ENCODE results near the genes MVB12B and ZNF79.

DNA sequence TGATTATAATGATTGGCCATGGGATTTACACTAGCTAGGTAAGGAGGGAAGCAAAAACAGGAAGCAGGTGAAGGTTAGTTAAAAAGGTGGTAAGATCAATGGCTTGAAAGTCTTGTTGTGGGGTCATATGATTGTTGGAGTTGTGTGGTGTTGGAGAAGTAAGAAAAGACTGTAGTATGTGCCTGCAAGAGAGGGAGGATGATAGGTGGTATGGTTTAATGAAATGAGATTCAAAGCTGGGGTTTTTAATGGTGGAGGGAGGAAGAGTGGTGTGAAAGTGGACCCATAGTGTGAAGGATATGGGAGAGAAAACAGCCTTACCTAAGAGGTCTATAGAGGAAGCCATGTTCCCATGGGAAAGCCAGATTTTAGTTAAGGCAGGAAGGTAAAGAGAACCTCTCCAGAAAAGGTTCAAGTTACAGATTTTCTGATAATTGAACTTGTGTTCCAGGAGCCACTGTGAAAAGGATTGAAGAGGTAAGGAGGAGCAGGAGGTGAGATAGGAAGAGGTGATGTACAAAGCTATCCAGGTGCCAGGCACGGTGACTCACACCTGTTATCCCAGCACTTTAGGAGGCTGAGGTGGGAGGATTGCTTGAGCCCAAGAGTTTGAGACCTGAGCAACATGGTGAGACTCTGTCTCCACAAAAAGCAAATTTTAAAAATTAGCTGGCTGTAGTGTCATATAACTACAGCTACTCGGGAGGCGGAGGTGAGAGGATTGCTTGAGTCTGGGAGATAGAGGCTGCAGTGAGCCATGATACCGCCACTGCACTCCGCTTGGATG, 30.0 kb downstream of the GAPVD1 start:
- RAMPAGE, total RNA = no peak

DNA sequence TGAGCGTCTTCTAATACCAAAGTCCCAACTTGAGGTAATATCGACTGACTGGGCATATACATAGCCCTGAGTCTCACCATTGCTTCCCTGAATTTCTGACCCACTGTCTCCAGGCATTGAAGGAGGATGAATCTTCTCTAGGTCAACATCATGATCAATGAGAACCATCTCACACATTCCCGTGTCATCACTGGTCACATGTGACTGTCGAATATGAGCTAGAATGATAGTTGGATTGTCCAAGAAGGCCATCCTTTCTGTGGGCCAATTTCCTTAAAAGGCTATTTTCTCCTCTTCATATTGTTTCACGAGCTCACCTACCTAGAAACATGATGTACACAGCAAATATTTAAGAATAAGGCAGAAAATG, 34.7 kb downstream of the MAPKAP1 start:
- RAMPAGE, total RNA = no peak

DNA sequence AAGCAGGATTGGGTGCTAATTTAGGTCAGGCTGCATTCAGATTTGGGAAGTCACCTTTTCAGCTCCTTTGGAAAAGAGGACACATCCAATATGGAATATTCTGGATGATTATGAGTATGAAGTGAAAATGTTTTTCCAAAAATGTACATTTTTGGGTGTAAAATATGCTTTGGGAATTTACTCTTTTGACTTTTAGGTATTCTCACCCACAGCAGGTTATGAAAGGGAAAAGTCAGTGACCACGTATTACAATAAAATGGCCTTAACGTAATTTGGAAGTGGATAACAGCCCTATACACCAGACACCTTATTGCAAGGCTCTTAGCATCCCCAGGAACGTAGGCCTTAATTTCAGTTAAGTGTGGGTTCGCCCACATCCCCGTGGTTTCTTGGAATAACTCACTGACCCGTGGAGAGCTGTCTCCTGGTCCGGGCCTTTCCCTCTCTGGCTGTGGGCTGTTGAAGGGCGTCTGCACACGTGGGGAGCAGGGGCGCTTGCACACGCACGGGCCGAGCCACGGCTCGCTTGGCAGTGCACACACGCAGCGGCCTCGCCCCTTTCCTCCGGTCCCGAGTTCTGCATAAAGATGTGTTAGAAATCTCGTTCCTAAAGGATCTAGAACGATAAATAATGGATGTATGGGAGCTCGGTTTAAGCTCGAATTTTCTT, 141.8 kb downstream of the PBX3 start:
- RAMPAGE, total RNA = no peak

GRCh38 chr9:125904644-125904956, 157.4 kb downstream of the PBX3 start:
- RAMPAGE, total RNA = no peak

- RAMPAGE, total RNA = no peak
These were observed 181.7 kb upstream of the MVB12B start for GRCh38 chr9:126144726-126145624.

GRCh38 chr9:126326432-126327502, at the start of gene MVB12B:
MVB12B (plus strand) TSS chr9:126326829.
- RAMPAGE, total RNA = no peak

GRCh38 chr9:126348198-126349400, 22.0 kb downstream of the MVB12B start:
- RAMPAGE, total RNA = no peak

DNA sequence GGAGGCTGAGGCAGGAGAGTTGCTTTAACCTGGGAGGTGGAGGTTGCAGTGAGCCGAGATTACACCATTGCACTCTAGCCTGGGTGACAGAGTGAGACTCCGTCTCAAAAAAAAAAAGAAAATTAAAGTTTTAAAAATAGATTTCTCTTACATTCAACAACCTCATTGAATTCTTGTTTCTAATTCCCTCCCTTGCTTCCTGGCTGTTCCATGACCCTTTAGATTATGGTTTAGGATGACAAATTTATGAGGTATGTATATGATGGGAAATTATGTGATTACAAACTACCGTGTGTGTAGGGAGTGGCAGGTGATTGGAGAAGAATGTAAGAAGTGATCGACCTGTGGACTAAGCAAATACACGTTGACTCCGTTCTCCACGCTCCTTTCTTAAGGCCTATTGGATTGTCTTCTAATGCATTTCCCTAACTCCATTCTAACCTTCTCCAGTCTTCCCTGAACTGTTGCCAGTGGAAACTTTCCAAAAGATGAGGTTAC, 36.5 kb downstream of the MVB12B start:
- RAMPAGE, total RNA = no peak

GRCh38 chr9:126722131-126722990, 82.5 kb upstream of the ZBTB43 start:
- RAMPAGE, total RNA = no peak

DNA sequence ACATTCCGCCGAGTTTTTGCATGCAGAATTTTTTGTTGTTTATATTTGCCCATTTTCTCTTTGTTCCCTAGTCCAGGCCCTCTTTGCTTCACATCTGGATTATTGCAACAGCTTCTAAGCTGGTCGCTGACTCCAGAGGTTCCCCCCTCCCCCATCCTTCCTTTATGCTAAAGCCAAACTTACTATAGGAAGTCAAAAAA, 1.2 kb downstream of the ZBTB34 start:
- RAMPAGE, total RNA = no peak

DNA sequence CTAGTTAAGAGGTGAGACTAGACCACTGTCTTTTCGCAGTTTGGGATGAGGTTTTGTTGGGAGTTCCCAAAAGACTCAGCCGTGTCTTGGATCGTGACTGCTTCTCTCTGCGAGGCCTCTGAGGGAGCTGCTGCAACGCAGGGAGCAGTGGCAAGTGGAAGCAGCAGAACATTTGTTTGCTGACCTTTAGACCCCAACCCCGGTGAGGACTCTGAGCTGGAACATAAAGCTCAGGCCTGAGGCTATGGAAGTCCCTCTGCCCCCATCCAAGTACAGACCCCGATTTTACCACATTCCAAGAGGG, 1.6 kb downstream of the RALGPS1 start:
- RAMPAGE, total RNA = no peak

- RAMPAGE, total RNA = no peak
These were observed 71.3 kb downstream of the RALGPS1 start for GRCh38 chr9:126985811-126986415.

- RAMPAGE, total RNA = no peak
These were observed 23.3 kb downstream of the ANGPTL2 start for GRCh38 chr9:127099147-127099549.

GRCh38 chr9:127141131-127141717, 18.8 kb upstream of the ANGPTL2 start:
- RAMPAGE, total RNA = no peak

DNA sequence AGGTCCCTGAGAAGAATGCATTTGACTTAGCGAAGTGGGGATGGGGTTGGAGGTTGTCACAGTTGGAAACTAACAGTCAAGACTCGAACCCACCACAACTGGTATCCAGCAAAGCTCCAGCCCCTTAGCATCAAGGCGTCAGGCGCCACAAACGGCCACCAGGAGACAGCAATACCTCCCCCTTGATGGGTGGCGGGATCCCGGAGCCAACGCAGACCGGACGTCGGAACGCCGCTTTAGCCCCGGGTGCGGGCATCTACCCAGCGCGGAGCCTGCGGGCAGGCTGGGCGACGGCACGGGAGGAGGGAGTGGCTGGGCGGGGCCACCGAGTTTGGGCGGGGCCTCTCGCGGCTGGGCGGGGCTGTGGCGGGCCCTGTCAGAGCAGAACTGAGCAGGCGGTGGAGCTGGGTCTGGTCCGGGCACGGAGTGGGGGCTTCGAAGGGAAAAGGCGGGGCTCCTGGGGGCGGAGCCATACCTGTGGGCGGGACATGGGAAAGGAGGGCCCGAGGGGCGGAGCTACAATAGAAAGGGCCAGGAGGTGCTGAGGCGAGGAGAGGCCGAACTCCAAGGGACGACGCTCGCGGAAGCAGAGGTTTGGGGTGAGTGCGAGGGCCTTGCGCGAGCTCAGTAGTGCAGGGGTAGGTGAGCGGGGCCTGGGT, 40.4 kb upstream of the GARNL3 start:
- RAMPAGE, total RNA = no peak

- RAMPAGE, total RNA = no peak
These were observed 38.3 kb upstream of the GARNL3 start for GRCh38 chr9:127226271-127226709.

DNA sequence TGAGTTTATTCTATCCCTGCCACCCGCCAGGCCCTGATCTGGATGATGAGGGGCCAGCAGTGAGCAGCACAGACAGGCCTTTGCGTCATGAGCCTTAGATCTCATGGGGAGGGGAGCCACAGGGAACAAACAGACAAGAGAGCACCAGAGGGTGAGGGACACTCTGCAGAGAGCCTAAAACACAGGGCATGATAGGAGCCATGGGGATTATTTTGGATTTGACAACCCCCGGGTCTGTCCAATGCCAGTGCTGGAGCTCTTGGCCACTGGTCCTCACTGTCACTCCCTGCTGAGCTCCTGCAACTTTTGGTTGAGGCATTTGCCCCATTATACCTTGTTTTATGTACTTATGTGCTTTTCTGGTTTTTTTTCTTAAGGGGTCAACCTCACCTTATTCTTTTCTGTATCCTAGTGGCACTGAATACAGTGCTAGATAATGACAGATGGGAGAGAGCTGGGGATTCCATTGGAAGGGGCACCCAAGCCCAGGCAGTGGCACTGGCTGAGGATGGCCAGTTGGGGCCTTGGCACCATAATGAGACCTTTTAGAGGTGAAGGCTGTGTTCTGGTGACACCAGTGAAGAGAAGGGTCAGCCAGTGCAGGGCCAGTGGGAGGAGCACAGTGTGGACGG, 33.9 kb upstream of the SLC2A8 start:
- RAMPAGE, total RNA = no peak

- RAMPAGE, total RNA = no peak
These were observed 718 bp upstream of the SLC2A8 start for GRCh38 chr9:127396288-127396613.

GRCh38 chr9:127423690-127424785, at the start of gene ZNF79:
ZNF79 (plus strand) TSS chr9:127424382.
- RAMPAGE, total RNA = no peak

GRCh38 chr9:127493592-127494060, 42.3 kb downstream of the LRSAM1 start:
- RAMPAGE, total RNA = no peak